Colonic mucosa (tissue), 1 donor: ENCODE data around the genes KIF12, AKNA and TEX53.

- PRO-cap, result unidirectional peak, minus-strand start at chr9:114099286
Observed at GRCh38 chr9:114099185-114099660, at the start of gene KIF12. Gene KIF12 (minus strand): TSS chr9:114099292.

GRCh38 chr9:114099661-114099963, 520 bp upstream of the KIF12 start:
- PRO-cap, result no peak

GRCh38 chr9:114107771-114108397, 8.8 kb upstream of the KIF12 start:
- PRO-cap, result no peak

GRCh38 chr9:114178947-114179251, 23.6 kb downstream of the COL27A1 start:
- PRO-cap, result no peak

DNA sequence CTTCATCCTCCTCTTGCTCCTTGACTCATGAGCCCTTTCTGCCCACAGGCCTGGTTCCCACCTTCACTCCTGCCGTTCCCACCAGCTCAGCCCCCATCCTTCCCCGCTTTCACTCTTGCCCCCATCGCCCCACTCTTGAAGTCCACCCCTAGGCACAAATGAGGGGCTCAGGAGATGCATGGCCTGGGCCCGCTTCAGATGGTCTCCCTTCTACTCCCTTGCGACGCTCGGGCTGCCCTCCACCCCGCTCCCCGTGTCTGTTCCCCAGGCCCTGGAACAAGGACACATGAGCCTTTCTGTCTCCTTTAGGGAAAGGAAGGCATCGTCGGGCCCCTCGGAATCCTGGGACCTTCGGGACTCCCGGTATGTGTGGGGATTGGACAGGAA, 22.1 kb upstream of the ORM1 start:
- PRO-cap, result no peak

DNA sequence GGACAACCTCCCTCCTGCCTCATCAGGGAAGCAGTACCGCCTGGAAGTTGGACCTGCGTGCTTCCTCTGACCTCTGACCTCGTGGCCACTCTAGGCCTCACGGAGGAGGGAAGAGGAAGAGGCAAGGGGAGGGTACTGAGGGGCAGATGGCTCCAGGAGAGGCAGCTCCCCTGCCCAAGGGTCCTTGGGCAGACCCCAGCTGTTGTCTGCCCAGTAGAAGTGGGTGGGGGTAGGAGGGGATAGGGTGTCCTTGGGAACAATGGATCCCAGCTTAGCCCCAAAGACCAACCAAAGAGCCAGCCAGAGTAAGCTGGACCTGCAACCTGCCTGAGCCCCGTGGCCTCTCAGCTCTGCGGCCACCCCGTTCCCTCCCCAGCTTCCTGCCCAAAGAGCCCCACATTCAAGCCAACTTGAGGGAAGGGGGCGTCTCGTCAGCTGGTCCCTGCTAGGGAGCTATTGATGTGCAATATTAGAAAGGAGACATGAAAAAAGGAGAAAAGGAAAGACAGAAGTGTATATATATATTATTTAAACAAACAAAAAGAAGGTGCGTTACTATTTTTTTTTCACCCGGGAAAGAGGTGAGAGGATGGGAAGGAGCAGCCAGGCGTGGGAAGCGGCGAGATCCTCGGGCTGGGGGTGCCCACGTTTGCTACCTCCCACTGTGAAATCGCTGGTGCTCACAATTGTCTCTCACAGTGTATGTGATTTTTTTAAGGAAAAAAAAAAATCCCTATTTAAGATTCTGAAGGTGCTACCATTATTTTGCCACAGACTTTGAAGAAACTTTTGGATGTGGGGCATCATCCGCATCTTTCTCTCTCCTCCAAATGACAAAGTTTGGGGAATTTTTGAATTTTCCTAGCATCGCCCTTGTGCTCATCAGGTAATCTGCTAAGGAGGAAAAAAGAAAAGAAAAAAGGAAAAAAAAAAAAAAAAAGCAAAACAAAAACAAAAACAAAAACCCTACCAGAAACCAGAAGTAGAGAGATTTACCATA, 12.0 kb upstream of the ORM1 start:
- PRO-cap, result no peak

GRCh38 chr9:114311626-114312796, 10.9 kb upstream of the ORM1 start:
- PRO-cap, result no peak

- PRO-cap, result no peak
Observed at GRCh38 chr9:114328165-114328769, 1.4 kb upstream of the ORM2 start.

DNA sequence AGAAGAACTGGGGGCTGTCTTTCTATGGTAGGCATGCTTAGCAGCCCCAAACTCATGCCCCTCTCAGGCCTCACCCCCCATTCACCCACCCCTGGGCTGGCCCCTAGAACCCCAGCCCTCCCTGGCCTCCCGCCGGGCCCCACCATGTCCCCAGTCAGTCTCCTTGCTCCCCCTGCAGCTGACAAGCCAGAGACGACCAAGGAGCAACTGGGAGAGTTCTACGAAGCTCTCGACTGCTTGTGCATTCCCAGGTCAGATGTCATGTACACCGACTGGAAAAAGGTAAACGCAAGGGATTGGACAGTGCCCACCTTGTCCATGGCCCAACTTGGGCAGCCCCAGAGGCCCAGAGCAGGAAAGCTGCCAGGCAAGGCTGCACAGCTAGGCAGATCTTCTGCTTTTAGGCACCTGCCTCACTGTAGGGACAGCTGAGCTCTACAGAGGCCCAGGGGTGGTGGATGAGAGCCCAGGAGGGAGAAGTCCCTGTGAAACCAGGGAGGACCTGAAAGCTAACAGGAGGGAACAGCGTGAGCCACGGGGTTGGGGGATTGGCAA, 2.1 kb downstream of the ORM2 start:
- PRO-cap, result no peak

GRCh38 chr9:114340056-114340902, 10.6 kb downstream of the ORM2 start:
- PRO-cap, result no peak

GRCh38 chr9:114344654-114345151, 15.0 kb downstream of the ORM2 start:
- PRO-cap, result no peak

DNA sequence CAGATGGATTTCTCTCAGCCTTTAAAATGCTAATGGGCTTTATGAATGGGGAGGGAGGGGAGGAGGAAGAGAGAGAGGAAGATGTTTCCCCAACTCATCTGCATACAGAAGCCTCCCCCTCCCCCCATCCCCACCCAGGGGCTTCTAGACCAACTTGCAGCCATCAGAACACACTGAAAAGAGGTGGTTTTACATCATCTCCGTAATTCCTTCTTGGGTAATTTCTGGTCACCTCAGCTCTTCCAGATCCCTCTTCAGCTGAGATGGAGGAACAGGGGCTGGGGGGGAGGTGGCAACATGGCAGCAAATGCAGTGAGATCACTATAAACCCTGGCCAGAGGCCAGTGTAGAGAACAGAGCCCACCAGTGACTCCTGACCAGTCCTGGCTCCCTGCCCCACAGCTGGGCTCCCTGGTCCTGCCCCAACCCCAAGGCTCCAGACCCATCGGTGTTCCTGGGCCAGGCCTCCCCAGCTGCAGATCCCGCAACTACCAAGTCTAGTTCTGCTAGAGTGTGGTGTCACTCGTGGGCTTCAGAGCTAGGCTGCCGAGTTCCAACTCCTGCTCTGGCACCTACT, 17.0 kb downstream of the AKNA start:
- PRO-cap, result no peak

- PRO-cap, result bidirectional peak, plus-strand start at chr9:114388104, minus-strand start at chr9:114387982
Observed at GRCh38 chr9:114387487-114388589, at the start of gene AKNA. Gene AKNA (minus strand): TSS chr9:114387982.

GRCh38 chr9:114402359-114403087, 14.7 kb upstream of the AKNA start:
- PRO-cap, result no peak

DNA sequence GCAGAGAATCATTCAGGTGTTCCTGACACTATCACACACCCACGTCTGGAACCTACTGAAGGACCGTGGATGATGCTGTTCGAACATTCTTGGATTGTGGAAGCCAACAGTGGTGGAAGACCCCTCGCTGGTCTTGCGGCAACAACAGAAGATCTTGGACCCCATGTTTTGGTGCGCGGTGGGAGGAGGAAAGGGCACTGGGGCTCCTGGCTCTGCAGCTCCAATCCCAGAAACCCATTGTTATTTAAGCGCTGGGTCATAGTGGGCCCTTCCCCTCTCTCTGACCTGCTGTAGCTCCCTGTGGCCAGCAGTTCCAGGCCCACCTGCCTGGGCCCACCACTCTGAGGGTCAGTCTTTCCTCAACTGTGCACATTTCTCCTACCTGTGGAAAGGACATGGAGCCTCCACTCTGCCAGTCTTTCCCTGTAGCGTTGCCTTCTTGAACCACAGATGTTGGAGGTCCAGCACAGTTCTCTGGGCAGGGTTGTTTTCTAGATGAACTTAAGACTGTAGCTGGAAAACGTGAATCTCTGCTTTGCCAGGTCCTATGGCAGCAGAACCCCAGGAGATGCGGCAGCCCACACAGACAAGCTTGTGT, at the start of gene TEX53:
Gene TEX53, minus strand, starts transcription at position 196 of the 598 bp plus-strand sequence.
- PRO-cap, result no peak

GRCh38 chr9:114690896-114691479, 9.0 kb upstream of the TEX48 start:
- PRO-cap, result unidirectional peak, plus-strand start at chr9:114691316

GRCh38 chr9:115743967-115744704, 409.5 kb upstream of the PAPPA start:
- PRO-cap, result no peak

- PRO-cap, result no peak
Observed at GRCh38 chr9:115944532-115945281, 208.9 kb upstream of the PAPPA start.

DNA sequence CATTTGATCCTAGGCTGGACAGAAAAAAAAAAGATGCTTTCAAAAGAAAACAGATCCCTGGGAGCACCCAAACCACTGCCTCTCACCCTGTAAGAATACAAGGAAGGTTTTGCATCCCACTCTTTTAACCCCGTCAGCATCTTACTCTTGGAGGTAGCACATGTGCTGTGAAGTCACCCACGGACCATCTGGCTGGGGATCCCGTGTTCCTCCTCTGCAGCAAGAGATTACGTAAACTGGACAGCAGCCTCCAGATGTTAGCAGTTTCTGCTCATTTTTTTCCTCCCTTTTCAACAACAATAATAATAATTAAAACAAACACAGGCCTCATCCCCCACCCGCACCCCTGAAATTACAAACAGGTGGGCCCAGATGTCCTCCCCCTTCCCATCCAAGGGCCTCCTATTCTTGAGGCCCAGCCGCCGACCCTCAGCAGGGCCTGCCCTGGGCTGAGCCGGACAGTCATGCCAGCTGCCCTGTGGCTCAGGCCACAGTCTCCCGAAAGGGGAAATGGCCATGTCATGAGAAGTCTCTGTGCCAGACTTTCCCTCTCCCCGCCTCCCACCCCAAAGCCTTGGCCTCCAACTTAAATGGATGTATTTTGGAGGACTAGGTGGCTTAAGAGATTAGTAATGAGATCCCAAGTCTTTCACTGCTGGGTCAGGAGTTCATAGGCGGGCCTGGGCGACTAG, 165.0 kb downstream of the PAPPA start:
- PRO-cap, result no peak

- PRO-cap, result no peak
Observed at GRCh38 chr9:116647425-116647810, 39.7 kb upstream of the TRIM32 start.